Mesenteric fat pad (tissue), 1 donor: ENCODE measurements around a stretch of chr1.

DNA sequence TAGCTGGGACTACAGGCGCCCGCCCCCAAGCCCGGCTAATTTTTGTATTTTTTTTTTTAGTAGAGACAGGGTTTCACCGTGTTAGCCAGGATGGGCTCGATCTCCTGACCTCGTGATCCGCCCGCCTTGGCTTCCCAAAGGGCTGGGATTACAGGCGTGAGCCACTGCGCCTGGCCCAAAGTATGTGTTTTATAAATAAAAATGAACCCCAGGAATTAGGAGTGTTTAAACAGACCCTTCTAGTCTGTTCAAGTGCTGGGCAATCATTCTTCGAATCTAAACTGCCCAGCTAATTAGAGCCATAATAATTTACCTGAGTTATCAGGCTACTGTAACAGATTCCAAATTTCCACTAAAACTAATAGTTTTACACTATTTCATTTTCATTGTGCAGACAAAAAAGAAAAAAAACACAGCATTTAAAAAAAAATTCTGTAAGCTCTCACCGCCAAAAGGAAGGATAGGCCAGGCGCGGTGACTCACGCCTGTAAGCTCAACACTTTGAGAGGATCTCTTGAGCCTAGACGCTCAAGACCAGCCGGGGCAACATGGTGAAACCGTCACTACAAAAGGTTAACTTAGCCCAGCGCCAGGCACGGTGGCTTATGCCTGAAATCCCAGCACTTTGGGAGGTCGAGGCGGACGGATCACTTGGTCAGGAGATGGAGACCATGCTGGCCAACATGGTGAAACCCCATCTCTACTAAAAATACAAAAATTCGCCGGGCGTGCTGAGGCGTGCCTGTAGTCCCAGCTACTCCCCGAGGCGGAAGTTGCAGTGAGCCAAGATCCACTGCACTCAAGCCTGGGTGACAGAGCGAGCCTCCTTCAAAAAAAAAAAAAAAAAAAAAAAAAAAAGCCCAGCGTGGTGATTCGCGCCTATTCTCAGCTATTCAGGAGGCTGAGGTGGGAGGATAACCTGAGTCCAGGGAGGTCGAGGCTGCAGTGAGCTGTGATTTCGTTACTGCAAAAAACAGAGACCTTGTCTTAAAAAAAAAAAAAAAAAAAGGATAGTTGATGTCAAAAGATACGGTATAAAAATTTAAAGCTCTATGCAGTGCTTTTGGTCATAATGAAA lies 14.4 kb upstream of the SPEN start:
- PRO-cap, result unidirectional peak, minus-strand start at position 775 of the sequence

DNA sequence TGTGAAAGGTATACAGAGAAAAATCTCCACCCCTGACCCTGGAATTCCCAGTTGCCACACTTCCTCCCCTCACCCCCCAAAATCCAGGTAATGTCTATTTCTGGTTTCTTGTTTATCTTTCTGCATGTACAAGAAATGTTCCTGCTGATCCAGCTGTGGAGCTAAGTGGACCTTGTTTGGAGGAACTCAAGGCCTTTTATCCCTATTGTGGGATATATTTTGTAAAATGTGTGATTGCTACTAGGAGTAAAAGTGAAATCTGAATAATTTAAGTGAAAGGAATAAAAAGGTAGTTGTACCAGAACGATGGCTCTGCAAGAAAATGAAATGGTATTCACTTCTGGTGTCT lies 2.9 kb downstream of the SPEN start:
- PRO-cap, result no peak

GRCh38 chr1:15885632-15886644 lies 38.4 kb downstream of the SPEN start:
- PRO-cap, result bidirectional peak, plus-strand start at chr1:15886573, minus-strand start at chr1:15886334

- PRO-cap, result no peak
These were observed 6.9 kb upstream of the ZBTB17 start for GRCh38 chr1:15982783-15983302.

DNA sequence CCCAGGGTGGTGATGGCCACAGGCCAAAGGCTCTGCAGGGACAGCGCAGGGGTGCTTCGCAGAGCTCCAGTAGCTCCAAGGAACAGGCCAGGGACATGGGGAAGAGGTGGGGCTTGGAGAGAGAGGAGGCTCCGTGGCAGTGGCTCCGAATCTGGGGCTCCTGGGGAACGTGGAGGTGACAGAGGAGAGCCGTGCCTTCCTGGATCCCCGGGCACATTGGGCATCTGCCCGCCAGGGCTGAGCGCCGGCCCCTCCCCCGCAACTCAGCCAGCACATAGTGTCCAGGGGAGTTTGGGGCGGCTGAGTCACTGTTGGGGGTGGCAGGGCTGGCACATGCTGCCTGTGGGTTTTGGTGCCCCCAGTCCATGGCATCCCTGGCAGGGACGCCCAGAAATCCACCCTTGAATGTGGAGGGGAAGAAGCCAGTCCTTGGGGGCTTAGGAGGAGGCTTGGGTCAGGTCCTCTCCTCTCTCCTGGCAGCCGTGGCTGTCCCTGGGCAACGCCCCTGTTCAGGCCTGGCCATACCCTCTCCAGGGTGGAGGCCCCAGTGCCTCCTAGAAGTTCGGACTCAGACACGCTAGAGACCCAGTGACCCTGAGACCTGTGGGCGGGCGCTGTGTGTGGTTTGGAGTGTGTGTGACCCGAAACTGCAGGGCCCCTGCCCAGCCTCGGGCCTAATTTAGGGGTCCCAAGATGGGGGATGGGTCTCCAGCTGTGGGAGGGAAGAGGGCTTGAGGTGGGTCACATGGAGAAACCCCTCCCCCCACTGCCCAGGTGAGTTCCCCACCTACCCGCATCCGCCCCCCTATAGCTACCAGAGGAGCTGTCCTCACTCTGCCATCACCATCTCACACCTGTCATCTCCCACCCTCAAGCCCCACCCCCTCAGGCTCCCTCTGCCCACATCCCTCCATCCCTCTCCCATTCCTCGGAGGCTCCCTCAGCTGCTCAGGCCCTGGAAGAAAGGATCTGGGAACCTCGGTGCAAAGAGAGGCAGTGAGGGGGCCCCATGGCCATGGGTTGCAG lies 1.6 kb downstream of the HSPB7 start:
- PRO-cap, result no peak

DNA sequence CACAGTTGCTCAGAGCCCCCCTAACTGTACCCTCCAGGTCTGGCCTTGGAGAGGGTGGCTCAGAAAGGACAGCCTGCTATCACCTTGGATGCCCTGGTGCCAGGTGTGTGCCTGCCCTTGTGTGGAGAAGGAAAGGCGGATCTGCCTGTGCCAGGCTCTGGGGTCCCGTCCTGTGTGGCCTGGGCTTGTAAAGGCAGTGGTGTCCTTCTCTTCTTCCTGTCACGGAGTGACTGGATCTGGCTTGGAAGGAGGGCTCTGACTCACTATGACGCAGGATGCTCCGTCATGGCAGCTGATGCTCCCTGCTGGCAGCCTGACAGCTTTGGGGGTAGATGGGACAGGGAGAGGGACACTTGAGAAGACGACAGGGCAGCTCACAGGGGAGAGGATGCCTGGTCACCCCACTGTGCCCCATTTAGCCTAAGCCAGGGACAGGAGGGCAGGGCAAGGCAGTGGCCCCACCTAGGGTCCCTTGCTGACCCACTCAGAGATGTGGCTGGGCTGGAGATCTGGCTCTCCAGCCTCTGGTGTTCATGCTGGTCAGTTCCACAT lies 2.6 kb upstream of the FAM131C start:
- PRO-cap, result no peak

GRCh38 chr1:16152330-16153611 lies 3.1 kb downstream of the EPHA2 start:
- PRO-cap, result unidirectional peak, plus-strand start at chr1:16152979

DNA sequence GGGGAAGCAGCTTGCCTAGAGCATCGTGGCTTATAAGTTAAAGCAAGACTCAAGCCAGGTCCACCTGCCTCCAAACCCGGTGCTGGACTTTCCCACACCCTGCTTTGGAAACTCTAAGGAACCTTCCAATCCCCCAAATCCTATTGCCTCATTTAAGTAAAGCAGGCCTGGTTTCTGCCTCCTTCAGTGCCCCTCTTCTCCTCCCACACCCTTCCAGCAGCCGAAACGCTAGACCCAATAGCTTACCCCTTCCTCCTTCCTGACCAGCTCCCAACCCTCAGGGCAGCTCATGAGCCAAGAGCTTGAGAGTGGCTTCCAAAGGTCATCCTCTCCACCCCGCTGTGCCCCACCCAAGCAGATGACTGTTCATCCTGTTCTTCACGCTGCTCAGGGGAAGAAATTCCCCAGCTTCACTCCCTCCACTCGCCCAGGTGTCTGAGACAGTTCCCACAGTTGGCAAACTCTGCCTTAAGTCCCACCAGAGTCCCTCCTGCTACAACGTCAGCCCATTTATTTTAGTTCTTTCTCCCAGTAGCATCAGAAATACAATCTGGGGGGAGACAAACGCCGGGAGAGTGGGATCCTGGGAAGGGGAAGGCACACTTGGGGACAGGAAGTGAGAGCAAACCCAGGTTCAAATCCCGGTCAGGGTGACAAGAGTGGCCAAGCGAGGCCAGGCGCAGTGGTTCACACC lies 23.4 kb downstream of the ARHGEF19 start:
- PRO-cap, result no peak

GRCh38 chr1:16215864-16216708 lies 3.6 kb upstream of the ARHGEF19 start:
- PRO-cap, result no peak

DNA sequence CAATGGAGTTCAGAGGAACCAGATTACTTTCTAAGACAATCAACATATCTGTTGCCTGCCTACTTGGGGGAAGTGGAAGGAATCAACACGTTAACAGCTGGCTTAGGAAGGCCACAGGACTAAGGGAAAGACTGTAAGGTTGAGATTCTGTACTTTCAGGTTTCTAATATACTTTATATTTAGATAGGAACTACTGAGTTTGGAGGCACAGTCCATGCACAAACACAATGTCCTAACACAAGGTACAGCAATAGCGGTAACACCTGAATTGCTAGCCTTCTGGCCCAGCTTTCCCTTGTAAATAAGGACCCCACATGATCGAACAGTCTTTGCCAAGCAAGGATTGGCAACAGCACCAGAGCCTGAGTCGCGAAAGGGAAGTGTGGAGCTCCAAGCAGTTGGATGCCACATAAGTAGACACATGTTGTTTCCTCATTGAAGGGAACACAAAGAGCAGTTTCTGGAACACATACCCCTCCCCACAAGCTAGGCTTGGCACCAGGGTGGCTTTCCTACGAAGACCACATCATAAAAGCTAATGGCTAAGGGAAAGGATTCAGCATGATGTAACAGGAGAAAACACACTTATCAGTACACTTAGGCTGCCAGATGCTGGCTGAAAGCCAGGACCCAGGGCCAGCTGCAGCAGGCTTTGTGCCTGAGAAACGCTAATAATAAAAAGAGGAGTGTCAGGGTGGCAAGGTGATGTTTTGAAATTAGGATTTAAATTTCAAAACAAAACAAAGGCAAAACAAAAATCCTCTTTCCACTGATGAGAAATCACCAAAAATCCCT lies 11.6 kb upstream of the CPLANE2 start:
- PRO-cap, result no peak

DNA sequence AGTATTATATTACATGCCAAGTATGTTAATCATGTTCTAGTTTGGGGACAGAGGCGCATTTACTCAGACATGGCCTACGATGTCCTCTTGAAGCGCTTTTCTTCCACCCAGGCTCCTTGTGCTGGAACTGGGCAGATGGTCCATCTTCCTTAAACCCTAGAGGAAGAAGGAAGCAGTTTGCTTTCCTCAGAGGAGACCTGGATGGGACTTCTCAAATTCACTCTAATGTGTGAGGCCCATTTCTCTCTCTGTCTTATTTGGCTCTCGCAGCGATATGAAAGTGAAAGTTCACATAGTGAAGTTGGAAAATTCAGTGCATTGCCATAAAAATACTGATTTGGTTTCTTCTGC lies 20.1 kb downstream of the SZRD1 start:
- PRO-cap, result no peak

DNA sequence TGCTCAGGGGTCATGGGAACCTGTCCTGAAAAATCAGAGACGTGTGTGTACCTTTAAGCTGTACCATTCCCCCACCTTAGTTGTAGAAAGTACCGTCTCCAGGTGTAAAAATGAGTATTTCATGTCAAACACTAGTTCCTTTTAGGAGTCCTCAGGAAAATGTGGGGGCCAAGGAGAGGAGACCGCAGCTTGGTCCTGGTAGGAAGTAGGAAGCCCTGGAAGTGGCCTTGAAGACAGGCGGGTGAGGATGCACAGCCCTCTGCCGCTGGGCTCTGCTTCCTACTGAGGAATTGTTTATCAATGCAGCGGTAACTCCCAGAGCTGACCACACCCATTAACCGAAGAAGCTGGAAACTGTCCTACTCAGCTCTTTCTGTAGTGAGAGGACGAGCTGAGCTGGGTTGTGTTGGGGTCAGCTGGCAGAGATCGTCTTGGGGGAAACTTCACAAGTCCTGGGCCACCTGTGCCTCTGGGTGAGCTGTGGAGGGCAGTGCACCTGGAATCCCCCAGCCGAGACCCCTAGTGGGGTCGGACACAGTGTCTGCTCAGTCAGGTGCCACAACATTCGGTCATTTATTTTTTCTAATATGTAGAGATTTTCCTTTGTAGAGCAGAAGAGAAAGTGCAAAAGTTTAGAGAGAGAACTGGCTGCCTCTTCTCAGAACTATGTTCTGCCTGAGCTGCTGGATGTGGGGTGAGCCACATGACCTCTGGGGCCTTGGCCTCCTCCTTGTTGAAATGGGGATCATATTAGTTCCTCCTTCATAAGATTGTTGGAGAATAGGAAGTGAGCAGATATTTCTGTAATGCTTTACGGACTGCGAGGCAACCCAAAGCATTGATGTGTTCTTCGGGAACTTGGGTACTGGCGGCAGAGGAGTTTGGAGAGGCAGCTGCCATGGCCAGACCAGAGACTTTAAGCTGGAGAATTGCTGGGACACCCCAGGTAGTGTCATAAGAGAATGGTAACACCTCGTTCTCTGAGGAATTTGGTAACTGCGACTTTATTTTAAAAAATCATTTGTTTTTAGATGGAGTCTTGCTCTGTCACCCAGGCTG lies 3.6 kb downstream of the NECAP2 start:
- PRO-cap, result no peak

- PRO-cap, result no peak
These were observed 32.0 kb downstream of the NECAP2 start for GRCh38 chr1:16472530-16472969.

DNA sequence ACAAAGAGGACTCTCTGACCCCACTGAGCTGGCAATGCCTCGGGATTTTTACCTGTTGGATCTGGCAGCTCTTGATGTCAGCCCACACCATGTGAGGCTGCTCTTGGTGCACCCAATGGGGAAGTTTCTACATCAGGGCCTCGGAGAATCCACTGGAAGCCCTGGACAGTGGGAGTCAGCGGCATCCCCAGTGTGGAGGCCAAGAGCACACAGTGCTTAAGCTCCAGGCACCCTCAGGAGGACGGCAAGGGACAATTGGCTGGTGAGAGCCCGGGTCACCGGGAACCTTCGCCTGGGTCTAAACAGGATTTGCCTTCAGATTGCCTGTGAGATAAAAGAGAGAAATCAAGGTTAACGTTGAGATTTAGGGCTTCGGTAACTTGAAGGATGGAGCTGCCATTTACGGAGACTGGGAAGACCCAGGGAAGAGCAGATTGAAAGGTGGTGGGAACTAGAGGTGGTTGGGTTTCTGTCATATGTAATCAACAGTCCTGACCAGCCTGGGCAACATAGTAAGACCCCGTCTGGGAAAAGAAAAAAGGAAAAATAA lies 168.0 kb downstream of the NECAP2 start:
- PRO-cap, result no peak

GRCh38 chr1:16735420-16735619 lies 186.4 kb upstream of the CROCC start:
- PRO-cap, result no peak

DNA sequence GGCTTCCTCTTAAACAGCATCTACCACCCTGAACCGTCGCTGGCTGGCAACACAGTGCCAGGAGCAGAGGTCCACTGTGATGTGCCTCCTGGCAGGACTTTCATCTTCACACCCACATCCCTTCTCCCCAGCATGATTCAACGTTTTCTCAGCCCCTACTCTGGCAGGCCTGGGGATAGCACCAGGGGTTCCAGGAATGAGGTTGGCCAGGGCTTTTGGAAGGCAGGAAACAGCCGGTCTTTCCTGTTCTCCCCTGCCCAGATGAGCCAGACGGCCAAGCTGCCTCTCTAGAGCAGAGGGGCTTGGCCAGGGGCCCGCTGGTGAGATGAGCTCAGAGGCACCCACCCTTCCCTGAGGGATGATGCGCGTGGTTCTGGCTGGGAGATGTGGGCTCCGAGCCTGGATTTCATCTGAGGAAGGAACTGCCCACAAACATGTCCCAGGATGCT lies 4.3 kb upstream of the MFAP2 start:
- PRO-cap, result no peak

DNA sequence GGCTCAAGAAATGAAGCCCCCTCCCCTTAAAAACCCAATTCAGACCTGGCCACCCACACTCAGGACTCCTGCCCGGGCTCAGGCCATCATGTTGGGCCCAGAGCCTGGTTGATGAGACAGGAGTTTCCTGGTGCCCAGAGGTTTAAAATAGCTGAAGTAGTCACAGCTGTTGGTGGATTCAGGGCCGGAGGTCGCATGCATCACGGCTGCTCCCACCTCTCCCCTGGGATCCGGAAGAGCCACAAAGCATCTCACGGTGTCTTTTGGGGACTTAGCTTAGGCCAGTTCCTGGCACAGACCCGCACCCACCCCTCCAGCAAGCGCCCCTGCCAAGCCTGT lies 2.6 kb upstream of the PADI2 start:
- PRO-cap, result no peak

DNA sequence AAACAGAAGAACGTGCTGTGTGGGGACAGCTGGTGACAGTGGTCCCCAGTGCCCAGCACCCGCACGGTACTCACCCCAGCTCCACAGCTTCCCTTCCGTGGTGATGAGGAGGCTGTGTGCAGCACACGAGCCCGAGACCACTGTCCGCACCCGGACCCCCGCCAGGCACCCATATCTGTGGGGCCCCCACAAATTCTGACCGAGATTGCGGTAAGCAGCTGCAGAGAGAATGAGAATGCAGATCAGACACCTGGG lies 14.1 kb downstream of the RCC2 start:
- PRO-cap, result no peak

DNA sequence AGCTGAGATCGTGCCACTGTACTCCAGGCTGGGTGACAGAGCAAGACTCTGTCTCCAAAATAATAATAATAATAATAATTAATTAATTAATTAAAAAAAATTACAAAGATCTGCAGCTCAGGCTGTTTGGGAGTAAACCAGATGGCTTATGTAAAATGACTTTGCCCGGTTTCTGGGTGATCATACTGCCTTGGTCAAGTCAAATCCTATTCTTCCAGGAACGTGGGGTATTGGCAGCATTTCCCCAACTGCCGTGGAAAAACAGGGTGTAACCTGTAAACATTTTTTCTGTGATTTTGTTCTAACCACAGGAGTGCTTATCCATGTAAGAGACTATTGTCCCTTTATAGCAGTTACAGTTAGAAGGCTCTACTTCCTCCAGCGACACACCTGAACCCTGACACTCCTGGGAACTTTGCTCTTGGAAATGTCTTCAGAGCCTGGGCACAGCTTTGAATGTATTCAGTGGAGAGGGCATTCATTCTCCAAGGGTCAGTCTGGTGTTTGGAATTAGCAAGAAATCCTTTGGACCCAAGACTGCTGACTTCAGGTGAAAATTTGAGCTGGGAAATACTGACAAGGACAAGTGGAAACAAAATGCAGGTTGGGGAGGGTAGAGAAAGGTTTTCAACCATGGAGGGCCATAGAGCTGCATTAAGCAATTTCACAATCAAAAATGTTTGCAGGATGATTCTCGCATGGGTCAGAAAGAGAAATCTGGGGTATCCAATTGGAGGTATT lies 26.4 kb upstream of the ARHGEF10L start:
- PRO-cap, result no peak

DNA sequence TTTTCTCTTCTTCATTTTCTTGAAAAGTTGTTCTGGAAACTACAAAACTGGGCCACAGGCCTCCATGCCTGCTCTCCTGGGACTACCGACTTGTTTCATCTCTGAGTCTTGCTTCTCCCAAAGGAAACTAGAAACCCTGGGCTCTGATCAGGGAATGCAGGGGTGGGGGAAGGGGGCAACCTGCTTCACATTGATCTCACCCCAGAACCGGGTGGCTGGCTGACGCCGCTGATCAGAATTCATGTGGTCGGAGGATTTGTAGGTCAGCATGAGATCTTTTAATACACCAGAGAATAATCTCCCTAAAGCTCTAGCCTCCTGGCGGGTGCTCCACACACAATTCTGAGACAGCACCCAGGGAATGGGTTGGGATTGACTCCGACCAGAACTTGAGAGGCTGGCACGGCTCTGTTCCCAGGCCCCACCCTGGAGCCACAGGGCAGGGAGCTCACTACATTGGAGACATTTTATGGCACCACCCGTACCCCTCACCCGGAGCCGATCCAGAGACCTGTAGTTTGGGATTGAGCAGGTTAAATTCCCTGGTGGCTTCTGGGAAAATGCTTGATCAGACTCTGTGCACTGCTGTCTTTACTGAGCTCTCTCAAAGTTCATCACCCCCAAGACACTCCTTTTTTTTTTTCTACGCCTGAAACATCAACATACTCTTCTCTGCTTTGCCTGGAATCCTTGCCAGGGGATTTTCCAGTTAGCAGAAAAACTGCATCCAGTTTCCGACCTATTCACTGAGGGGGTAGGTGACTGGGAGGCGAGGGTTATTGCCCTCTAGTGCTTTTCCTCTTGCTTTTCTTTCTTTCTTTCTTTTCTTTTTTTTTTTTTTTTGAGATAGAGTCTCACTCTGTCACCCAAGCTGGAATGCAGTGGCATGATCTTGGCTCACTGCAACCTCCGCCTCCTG lies 12.2 kb upstream of the ARHGEF10L start:
- PRO-cap, result no peak